Metastatic Breast Carcinoma in the Brain (tissue), 10 donors: ENCODE measurements around the genes SFI1 and PRR14L.

GRCh38 chr22:30649342-30649830 lies 13.8 kb downstream of the SLC35E4 start:
- PRO-cap, 10 experiments = no peak in any of the 10 experiments

GRCh38 chr22:30822961-30823513 lies 128.4 kb downstream of the OSBP2 start:
- PRO-cap, 10 experiments = peak in 5 of 10 experiments; most common minus-strand start chr22:30823161 (in 5)

DNA sequence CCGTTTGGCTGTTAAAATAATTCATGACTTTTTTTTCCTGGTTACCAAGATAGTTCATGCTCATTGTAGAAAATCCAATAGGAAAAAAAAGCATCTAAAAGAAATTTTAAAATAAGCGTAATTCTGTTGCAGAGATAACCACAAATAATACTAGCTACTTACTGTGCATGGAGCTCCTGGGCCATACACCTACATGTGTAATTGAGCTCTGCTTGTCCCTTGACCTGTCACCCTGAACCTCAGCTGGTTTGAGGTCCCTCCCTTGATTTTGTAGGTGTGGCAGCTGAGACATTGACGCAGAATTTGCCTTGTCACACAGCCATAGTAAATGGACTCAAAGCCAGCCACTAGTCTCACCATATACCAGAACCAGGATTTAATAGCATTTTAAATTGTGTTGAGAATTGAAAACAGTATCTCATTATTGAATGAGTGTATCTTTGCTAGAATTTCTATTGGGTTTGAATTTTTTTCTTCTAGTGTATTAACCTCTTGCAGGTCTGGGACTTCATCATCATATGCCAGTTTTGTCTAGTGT lies 135.2 kb downstream of the MORC2 start:
- PRO-cap, 10 experiments = no peak in any of the 10 experiments

DNA sequence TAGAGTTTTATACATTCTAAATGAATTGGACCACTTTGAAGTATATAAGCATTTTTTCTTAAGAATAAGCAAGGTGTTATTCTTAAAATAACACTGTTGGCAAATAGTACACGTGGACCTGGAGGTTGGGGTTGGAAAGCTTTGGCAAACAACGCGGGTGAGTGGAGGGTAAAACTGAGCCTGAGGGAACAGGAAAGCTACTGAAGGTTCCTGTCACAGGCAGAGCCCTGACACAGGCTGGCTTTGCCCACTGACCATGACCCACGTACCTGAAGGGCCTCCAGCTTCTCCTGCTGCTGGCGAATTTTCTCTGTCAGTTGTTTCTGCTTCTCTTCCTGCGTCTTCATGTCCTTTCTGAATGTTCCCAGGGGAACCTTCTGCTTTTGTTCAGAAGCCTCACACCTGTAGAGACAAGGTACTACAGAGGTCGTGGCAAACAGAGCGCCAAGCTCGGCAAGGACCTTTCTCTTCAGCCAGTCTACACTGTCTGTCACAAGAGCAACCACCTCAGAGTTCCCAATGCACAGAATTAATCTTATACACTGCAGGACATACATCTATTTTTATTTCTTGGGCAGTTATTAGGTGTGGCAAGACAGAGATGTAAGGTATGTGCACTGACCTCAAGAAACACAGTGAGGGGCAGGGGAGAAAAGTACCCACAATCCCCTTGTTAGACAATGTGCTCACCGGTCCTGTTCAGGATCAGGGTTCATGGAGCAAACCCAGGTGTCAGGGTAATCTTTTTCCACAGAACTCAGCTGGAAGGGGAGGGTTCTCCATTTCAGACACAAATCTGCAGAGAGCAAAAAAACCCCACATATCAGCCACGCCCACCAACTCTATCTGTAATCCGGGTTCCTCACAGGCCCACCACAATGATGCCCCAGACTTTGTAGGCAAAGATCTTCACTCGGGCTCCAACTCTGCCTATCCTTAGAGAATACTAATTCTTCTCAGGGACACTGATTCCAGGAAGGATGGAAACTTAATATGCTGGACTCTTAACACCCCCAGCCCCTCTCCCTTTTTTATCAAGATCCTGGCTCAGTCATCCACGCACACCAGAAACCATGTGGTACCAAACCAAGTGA lies 32.0 kb downstream of the MORC2 start:
- PRO-cap, 10 experiments = no peak in any of the 10 experiments

GRCh38 chr22:30973264-30974171 lies 4.9 kb upstream of the MORC2 start:
- PRO-cap, 10 experiments = no peak in any of the 10 experiments

DNA sequence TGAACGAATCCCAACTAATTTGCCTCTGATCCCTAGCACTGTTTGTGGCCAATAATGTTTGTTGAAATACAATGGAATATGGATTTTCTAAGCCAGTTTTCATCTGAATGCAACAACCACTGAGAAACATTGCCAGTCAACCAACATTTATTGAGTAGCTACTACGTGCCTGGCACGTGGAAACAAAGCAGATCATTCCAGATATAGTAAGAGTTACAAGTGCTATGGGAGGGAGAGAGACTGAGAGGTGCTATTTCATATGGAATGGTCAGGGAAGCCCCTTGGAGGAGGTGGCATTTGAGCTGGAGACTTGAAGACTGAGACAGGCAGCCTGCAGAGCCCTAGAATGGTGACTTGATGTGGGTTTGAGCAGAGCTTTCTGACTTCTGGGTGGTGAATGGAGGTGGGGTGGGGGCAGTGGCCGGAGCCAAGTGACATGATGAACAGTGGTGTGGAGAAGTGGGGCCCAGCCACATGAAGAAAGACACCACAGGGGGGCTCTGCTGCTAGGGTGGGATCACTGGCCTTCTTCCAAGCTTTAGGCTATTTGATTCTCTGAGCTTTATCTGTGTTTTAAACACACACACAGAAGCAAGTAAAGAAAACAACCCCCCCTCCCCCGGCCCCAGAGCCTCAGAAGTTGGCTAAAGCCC lies 35.1 kb upstream of the SMTN start:
- PRO-cap, 10 experiments = no peak in any of the 10 experiments

GRCh38 chr22:31093041-31093558 lies 12.0 kb downstream of the SMTN start:
- PRO-cap, 10 experiments = no peak in any of the 10 experiments

- PRO-cap, 10 experiments = no peak in any of the 10 experiments
These were observed 7.9 kb downstream of the SELENOM start for GRCh38 chr22:31099317-31099979.

DNA sequence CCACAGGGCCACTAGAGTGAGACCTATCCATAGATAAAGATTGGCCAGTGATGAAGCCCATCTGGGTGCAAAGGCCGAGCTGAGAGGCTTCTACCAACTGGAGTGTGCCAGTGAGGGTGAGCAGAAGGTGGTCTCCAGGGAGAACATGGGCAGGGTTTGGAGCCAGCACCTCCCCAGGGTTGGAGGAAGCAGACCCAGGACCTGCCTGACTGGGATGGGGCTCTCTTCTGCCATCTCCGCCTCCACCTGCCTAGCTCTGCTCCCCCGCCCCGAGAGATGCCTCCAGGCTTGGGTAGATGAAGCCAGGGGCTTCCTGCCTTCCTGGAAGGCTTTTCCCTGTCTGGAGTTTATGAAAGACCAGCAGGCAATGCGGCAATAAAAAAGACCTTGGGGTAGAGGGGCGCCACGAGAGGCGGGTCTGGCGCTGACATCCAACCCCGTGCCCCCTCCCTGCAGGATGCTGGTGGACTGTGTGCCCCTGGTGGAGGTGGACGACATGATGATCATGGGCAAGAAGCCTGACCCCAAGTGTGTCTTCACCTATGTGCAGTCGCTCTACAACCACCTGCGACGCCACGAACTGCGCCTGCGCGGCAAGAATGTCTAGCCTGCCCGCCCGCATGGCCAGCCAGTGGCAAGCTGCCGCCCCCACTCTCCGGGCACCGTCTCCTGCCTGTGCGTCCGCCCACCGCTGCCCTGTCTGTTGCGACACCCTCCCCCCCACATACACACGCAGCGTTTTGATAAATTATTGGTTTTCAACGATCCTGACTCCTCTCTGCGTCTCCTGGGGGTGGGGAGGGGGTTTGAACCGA lies 3.3 kb downstream of the SELENOM start:
- PRO-cap, 10 experiments = no peak in any of the 10 experiments

GRCh38 chr22:31106659-31106855 lies 811 bp downstream of the SELENOM start:
- PRO-cap, 10 experiments = no peak in any of the 10 experiments

DNA sequence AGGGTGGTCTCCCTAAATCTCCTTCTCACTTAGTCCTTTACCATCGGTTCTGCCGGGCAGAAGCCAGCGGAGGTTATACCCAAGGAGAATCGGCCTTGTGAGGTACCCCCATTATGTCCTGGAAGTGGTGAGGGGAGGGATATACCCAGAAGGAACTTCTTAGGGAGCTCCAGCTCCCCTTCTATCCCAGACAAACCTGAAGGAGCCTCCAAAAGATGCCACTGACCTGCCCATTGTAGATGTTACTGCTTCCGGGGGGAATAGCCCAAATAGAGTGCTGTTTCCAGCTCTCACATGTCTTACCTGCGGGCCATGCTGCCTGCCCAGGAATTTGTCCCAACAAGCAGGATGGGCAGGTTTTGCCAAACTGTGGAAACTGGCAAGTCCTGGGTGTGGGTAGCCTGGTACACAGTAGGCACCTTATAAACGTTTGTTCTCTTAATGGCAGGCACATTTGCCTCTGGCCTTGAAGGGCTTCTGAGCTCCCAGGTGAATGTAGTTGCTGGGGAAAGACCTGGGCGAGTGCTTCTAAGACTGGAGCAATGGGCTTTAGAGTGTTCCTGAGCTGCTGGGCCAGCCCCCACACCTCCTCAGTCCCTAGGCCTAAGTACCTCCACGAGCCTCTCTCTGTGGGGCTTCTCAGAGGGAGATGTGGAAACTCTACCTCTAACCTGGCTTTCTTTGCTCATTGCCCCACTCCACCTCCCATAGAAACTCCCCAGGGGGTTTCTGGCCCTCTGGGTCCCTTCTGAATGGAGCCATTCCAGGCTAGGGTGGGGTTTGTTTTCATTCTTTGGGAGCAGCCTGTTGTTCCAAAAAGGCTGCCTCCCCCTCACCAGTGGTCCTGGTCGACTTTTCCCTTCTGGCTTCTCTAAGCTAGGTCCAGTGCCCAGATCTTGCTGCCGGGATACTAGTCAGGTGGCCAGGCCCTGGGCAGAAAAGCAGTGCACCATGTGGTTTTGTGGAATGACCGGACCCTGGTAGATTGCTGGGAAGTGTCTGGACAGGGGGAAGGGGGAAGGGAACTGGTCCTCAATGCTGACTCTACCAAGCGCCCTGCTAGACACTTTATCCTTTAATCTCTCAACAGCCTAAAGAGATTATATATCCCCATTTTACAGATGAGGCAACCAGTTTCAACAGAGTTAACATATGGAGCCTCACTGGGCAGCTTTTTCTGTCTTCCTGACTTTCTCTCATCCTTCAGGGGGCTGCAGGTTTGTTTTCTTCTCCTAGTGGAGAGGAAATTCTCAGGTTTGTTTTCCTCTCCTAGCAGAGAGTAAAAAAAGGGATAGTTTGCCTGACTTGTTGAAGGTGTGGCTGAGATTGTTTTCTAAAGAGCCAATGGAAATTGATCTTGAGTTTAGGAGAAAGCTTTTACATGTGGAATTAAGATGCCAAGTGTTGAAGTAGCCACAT lies 37.2 kb downstream of the LIMK2 start:
- PRO-cap, 10 experiments = peak in 4 of 10 experiments; most common plus-strand start position 374 of the sequence (in 1); most common minus-strand start position 198 of the sequence (in 2)

DNA sequence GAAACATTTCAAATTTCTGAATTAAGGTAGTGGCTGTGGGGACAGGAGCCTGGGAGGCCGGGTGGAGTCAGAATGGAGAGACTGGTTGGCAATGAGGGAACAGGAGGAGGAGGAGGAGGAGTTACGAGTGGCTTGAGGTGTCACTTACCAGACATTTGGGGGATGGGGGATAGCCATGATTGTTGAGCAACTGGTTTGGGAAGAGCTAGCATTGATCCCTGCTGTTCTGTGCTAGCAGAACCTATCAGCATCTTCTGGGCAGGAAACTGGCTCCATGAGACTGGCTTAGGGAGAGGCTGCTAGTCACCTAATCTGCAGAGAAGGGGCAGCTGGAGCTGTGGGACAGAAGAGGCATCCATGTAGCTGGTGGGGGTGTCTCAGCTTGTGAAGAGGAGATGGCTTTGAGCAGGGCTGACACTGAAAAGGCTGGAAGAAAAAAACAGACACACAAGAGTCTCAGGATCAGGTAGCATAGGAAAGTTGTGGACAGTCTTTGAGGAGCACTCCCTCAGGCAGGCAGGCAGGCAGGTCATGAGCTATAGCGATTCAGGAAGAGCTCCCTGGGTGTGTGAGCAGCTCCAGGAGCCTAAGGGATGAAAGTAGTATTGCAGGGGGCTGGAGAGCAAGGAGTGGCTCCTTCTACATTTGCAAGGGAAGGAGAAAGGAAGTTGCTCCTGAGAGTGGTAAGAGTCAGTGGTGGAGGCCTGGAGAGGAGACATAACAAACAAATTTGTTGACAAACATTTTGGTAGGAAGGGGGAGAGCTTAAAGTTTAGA lies 22.2 kb downstream of the PIK3IP1 start:
- PRO-cap, 10 experiments = peak in 2 of 10 experiments; most common plus-strand start position 211 of the sequence (in 2)

DNA sequence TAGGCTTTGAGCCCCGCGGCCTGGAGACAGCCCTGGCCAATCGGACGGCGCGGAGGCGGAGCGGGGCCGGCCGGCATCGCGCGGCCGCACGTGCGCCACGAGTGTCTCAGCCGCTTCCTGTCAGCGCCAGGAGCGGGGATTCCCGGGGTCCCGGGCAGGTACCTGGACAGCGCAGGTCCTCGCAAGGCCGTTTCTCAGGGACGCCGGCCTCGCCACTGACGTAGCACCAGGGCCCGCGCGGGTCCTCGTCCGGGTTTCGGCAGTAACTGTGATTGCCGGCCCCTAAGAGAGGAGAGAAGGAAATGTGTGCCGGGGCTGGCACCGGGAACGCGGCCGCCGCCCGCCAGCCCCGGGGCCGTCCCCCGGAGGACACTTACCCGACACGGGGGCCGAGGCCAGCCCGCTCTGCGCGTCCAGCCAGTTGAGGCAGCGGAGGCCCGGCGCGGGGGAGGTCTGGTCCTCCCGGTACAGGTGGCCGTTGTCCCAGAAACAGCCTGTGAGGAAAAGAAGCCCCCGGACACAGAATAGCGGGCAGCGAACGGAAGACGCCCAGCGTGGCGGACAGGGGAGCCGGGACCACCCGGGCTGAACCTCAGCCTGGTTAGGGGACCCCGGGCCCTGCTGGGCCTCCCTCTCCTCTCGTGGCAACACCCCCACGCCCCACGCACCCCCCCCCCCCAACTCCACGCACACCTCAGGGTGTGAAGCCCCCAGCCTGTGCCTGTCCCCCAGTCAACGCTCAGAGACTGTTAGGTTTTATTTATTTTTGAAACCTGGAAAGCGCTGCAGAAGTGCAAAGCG lies 1.3 kb downstream of the PIK3IP1 start:
- PRO-cap, 10 experiments = peak in 10 of 10 experiments; most common plus-strand start position 104 of the sequence (in 10)

DNA sequence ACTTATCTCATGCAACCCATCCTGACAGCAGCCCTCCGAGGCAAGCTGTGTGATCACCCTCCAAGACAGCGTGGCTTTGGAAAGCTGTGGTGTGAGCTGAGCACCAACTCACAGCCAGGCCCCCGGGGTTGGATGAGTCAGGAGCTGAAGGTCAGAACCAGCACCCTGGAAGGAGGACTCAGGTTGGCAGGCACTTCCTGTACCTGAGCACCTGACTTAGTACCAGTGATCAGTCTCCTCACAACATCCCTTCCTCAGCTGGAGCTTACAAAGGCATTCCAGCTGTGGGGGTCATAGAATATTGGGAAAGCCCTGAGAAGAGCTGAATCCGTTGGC lies 8.9 kb downstream of the PATZ1 start:
- PRO-cap, 10 experiments = peak in 1 of 10 experiments; most common plus-strand start position 241 of the sequence (in 1); most common minus-strand start position 78 of the sequence (in 1)

- PRO-cap, 10 experiments = peak in 3 of 10 experiments; most common plus-strand start chr22:31342749 (in 1); most common minus-strand start chr22:31342689 (in 1)
These were observed 3.7 kb downstream of the PATZ1 start for GRCh38 chr22:31342351-31342995.

DNA sequence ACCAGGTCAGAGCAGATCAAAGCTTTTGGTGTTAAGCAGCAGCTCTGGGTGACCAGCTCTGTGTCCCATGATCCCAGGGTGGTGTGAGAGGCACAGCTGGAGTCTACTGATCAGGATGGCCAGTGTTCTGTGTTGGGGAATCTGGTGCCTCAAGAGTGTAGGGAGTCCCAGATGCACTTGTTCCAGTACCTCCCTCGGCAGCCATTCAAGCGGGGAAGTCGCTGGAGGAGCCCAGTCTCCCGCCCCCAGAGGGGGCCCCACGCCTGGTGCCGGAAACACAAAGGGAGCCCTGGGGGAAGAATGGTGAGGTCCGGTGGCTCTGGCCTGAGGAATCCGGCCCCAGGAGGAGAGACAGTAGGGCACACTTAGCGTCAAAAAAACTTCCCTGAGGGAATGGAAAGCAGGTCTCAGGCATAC lies 2.4 kb downstream of the PATZ1 start:
- PRO-cap, 10 experiments = peak in 9 of 10 experiments; most common plus-strand start position 327 of the sequence (in 6); most common minus-strand start position 220 of the sequence (in 4)

DNA sequence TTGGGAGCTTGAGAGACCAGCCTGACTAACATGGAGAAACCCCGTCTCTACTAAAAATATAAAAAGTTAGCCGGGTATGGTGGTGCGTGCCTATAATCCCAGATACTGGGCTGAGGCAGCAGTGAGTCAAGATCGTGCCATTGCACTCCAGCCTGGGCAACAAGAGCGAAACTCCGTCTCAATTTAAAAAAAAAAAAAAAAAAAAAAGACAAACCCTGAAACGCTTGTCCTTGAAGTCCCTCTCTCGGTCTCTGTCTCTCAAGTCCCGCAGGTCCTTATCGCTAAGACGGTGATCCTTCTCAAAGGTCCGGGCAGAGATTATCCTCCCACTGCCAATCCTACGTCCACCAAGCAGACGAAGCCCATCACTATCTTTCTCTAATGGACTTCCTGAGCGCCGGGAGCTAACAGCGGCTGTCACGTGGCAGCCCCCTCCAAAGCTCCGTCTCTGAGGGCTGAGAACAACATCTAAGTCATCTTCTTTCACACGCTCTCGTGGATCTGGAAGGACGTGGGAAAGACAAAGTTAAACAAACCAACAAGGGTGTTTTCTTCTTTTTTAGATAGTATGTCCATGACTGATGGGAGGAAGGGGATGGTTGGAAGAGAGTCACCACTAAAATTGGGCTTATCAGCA lies 26.1 kb downstream of the EIF4ENIF1 start:
- PRO-cap, 10 experiments = no peak in any of the 10 experiments

DNA sequence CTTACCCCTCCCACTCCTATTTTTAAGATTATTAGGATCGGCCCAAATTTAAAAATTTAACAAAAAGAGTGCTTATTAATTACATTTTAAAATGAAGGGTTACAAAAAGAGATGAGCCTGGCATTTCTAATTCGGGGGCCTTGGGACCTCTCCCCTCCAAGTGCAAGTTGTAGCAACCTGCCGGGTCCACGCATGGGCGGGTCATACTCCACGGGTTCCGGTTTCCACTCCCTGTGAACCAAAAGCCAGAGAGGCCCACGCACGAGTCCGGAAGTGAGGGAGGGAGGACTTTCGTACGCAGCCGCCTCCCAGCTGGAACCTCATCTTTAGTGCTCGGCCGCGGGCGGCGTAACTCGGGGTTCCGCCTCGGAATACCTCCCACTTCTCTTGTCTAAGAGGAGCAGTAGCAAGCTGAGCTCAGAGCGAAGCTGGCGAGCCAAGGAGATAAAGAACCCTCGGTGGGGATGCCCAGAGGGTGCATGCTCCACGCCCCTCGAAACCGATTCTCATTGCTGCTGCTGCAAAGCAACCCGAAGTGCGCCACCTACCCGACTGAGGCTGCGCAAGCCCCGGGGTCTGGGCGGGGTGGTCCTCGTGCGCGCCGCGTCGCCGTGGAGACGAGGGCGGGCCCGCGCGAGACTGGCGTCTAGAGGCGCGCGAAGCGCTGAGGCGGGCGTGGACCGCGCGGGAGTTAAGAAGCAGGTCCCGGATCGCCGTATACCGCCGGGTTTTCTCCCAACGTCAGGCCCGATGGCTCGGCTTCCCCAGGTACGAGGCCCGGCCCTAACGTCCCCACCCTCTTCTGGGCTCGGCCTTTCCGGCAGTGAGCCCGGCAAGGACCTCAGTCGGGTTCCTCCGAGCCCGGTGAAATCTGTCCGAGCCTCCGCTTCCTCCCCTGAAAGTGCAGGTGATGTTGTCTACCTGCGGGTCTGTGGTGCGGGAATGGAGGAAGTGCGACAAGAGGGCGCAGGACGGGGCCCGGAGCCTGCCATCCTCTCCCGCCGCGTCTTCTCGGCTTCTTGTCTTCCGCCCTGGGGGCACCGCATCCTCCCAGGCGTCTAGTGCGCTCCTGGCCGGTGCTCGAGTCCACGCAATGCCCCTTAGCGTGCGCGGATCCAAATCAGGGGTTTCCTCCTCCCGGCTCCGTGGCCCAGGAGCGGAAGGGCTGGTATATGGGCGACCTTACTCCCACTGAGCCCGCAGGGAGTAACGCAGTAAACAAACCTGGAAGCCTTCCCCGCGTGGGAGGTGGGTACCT lies at the start of gene SFI1:
SFI1 (plus strand) TSS at position 667 of the 1,258 bp plus-strand sequence.
- PRO-cap, 10 experiments = peak in 10 of 10 experiments; most common plus-strand start position 667 of the sequence (in 10); most common minus-strand start position 508 of the sequence (in 10)

DNA sequence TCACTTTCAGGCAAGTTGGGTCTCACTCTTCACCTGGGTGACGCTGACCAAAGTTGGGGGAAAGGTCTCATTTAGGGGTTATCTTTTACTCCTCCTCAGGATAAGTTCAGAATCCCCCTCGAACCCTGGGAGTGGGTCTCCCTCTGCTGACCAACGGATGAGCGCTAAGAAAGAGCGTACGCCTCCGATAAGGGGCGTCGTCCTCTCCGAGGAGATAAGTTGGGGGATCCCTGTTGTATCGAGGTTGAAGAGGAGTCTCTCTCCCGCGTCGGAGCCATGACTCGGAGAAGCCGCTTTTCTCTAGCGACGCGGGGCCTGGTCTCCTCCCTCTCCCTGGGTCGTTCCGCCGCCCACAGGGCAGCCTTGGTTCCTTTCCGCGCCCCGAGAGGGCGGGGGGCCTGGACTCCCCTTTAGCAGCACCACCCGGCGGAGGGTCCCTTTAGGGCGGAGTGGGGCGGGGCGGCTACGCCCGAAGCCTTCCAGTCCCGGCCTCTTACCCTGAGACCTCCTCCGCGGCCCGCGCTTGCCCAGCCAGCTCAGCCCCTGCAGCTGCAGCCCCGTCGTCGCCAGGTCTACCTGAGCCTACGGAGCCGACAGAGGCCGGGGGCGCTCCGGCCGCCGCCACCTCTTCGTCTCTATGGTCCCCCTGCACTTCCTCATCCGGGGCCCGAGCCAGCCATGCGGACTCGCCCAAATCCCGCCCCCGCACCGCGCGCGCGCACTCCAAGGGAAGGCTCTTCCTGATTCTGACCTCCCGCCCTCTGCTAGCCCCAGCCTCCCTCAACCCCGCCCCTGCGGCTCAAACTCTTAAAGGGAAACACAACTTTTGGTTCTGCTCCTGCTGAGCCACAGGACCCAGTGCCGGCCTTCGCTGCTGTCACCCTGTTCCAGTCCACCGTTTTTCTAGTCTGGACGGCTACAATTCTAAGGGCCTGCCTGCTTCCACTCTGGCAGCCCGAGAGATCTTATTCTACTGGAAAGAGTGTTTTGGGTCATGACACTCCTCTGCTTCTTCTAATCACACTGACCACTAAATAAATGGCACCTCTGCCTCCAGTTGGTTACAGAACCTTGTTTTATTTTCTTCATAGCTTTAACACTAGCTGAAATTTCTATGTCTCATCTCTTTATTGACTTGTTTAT lies at the start of gene PRR14L:
PRR14L (minus strand) TSS at position 637 of the 1,143 bp plus-strand sequence.
- PRO-cap, 10 experiments = peak in 10 of 10 experiments; most common plus-strand start position 835 of the sequence (in 4); most common minus-strand start position 637 of the sequence (in 9)

DNA sequence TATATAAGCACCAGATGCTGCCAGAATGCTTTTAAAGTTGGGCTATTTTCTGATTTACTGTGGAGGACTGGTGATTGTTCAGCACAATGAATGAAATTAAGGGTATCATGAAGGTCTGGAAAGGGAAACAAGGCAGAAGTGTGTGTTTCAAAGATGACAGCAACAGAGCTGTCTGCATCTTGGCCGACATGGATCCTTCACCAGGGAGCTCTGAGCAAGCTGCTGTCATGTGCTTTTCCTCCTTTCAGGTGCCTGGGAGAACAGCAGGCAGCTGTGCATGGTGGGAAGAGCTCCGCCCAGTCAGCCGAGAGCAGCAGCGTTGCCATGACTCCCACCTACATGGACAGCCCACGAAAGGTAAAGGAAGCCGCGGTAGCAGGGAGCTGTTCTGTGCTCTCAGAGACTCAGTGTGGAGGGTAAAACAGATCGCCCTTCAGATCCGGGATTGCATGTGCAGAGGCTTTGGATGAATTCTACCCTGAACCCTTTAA lies 87.1 kb upstream of the YWHAH start:
- PRO-cap, 10 experiments = peak in 1 of 10 experiments; most common plus-strand start position 340 of the sequence (in 1); most common minus-strand start position 212 of the sequence (in 1)